Brain (tissue), 1 donor: ENCODE measurements around the genes H2BC12, H2BC15, H4C13, ZSCAN26 and GPX6.

GRCh38 chr6:26743895-26744564 lies 84.5 kb upstream of the ZNF322 start:
- RRBS, result no CpG with 5 or more reads among the region's 28 CpGs

- RRBS, result no CpG with 5 or more reads among the region's 16 CpGs
These were observed 111.3 kb upstream of the ZNF322 start for GRCh38 chr6:26770954-26771233.

- RRBS, result no CpG with 5 or more reads among the region's 5 CpGs
These were observed 113.4 kb downstream of the H2BC11 start for GRCh38 chr6:27019231-27019630.

DNA sequence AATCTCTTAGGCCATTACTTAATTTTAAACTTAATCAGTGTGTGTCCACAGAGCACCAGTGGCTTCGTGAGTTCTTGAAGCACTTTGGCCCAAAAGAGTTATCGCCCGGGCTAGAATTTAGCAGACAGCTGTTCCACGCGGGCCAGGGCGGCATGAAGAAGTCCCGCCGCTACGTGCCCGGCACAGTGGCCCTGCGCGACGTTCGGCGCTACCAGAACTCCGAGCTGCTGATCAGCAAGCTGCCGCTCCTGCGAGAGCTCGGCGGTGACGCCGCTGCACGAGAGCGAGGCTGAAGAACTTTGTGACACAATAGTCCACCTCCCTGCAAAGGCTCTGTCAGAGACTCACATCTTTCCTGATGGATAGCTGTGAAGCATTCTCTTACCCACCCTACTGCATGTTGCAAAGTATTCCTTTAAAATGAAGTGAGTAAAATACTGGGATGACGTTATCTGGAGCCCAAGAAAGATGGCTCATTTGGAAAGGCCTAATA lies 919 bp downstream of the H2AC11 start:
- RRBS, result 6% methylated on average over 8 of the region's 25 CpGs

- RRBS, result no CpG with 5 or more reads among the region's 32 CpGs
These were observed at the start of gene H2BC12 for GRCh38 chr6:27146517-27146941. H2BC12 (minus strand) TSS chr6:27146855.

DNA sequence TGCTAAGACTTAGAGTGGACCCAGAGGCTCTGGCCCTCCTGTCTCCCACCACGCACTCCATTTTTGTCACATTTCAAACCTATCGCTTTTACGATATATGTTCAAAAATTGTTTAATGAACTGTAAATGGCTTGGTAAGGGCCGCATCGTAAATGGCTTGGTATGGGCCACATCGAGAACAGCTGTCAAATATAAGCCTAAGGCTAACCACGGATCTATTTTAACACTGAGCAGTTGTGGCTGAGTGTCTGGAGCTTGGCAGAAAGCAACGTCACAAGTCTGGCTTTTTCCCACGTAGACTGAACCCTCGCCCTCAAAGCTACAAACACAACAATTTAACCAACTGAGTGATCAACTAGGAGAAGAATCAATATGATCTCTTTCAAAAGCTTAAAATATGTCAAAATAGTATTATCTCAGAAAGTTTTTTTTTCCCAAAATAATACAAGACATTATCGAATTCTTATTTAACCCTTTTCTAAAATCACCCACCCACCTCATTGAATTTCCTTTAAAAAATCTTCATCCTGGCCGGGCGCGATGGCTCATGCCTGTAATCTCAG lies 29.2 kb downstream of the H2AC12 start:
- RRBS, result no CpG with 5 or more reads among the region's 14 CpGs

DNA sequence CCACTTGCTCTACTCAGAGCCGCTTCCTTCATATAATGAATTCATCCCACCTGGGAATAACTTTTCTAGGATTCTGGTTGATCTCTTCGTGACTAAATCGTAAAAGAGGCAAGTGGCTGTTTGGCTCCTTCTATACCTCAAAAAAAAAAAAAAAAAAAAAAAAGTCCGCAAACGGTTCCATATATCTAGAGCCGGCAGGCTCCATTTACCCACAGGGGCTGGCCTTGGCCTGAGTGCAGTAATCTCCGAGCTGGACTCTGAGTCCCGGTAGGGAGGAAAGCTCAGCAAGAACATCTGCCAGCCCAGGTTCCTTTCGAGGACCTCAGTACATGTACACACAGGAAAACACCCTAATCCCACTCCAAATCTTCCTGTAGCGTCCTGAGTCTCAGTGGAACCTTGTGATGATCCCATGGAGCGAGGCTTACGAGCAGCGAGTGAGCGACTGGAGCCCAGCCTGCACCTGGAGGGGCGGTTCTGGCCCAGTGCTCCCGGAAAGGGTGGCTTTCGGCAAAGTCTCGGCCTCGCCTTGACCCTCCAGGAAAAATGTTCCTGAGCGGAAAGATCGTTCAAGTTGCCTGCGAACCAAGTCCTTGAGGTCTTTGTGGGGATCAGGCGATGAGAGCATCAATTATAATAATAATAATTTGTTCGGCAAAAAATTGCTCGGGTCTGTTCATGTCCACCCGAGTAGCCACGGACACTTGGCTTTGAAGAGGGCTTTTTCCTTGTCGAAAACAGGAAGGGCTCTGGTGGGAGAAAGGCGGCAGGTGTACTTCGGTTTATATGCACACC lies 32.1 kb downstream of the PRSS16 start:
- RRBS, result 5% methylated on average over 3 of the region's 30 CpGs

DNA sequence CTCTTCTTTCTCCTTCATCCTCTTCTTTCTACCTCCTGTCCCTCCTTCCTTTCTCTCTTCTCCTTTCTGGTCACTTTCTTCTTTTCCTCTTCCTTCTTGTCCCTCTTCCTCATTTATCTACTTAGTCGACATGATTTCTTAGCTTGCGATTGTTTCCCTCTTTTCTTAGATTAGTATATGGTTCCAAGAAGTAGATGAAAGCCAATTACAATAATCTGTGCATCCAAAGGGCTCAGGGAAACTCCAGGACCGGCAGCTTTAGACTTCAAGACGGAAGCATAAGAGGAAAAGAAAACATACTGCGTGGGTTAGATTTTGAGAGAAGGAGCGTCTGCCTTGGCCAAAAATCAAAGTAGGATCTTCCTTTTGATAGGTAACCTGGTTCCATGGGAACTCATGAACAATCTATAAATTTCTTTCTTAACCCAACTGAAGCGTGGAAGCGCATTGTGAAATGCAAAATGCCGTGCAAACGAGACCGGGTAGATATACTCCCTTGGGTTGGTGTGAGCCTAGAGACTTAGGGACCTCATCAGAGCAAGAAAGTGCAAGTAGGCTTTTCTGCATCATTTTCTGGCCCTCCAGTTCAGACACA lies 5.0 kb upstream of the ZNF184 start:
- RRBS, result no CpG with 5 or more reads among the region's 11 CpGs

DNA sequence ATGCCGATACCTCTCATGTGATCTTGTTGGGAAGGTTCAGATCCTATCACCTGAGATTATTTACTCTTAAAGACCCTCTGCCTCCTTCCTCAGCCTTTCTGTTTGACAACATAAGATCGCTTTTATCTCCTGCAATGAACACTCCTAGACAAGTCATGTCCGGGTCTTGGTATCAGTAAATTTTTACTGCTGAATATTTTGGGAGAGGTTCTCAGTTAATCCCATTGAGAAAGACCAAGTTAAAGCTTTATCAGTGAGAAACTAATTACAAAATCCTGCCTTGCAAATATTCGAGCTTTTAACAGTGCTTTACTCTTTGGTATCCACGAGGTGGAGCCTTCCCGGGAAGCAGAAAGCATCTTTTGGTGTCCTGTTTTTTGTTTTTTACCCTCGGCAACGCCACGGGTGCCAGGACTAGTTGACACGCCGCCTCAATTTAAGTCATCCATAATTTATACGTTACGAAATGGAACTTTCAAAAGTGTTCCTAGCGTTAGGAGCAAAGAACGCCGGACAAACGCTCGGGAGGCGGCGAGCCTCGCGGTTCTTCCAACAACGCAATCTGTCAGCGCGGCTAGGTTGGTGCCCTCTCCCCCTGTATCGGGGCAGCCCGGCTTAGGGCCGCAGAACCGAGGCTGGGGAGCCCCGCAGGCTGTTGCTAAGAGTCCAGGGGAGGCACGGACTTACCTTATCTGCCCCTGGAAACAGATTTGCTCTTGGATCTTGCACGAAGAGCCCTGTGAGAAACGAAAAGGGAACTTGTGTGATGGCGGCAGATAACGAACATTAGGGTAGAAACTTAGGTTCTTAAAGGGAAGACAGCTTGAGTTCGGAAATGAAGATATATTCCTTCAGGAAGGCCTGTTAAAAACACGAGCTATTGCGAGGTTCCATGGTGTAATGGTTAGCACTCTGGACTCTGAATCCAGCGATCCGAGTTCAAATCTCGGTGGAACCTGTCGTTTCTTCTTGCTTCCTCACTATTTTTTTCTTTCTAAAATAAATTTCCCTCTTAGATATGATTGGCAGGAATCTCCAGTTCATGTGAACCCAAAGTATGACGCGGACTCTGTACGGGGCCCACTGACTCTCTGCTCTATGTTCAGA lies 46.1 kb upstream of the ZNF184 start:
- RRBS, result under 1% methylated on average over 9 of the region's 45 CpGs

DNA sequence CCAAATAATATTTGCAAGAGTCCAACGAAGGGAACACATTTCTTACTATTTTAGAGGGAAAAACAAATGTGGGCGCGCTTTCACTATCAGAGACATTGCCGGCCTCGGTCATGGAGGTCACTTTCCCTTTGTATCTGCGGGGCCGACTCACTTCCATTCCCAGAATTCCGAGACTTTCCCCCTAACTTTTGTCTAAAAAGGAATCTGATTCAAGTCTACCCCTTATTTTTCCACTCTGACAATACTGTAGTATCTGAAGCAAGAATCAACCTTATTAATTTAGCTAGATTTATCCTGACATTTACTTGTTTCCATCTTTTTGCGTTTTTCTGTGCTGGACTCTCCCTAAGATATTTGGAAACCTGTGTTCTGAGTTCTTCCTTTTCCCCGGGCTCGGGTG lies 71.8 kb upstream of the ZNF184 start:
- RRBS, result no CpG with 5 or more reads among the region's 11 CpGs

DNA sequence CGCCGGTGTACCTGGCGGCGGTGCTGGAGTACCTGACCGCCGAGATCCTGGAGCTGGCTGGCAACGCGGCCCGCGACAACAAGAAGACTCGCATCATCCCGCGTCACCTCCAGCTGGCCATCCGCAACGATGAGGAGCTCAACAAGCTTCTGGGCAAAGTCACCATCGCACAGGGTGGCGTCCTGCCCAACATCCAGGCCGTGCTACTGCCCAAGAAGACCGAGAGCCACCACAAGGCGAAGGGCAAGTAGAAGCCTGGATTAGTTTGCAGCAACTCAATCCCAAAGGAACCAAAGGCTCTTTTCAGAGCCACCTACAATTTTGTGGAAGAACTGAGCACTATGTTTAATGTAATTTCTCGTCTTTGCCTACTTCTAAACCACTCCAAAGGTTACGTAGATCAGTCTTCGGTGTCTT lies 387 bp downstream of the H2AC13 start:
- RRBS, result no CpG with 5 or more reads among the region's 23 CpGs

DNA sequence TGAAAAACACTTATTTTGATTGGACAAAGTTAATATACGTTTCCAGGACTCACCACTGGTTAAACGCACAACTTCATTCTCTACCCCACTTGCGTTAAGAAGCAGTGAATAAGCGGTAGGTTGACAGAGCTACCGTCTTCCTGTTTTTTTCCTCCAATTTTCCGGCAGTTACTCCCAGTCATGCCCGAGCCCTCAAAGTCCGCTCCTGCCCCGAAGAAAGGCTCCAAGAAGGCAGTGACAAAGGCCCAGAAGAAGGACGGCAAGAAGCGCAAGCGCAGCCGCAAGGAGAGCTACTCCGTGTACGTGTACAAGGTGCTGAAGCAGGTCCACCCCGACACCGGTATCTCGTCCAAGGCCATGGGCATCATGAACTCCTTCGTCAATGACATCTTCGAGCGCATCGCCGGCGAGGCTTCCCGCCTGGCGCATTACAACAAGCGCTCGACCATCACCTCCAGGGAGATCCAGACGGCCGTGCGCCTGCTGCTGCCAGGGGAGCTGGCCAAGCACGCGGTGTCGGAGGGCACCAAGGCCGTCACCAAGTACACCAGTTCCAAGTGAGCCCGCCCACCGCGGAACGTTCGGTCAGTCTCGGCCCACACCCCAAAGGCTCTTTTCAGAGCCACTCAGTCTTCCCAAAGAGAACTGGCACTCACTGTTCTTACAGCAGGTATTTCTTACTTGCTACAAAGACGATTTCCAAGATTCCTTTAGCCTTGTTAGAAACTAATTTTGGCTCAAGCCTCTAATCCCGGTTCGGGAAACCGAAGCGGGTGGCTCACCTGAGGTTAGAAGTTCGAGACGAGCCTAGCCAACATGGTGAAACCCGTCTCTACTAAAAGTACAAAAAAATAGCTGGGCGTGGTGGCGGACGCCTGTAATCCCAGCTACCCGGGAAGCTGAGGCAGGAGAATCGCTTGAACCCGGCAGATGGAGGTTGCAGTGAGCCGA lies at the start of gene H2BC15:
Gene H2BC15, plus strand, starts transcription at position 88 of the 951 bp plus-strand sequence.
- RRBS, result 3% methylated on average over 5 of the region's 56 CpGs

GRCh38 chr6:27872985-27874227 lies at the start of gene H4C13:
H4C13 (minus strand) TSS chr6:27873534.
- RRBS, result 7% methylated on average over 1 of the region's 55 CpGs

DNA sequence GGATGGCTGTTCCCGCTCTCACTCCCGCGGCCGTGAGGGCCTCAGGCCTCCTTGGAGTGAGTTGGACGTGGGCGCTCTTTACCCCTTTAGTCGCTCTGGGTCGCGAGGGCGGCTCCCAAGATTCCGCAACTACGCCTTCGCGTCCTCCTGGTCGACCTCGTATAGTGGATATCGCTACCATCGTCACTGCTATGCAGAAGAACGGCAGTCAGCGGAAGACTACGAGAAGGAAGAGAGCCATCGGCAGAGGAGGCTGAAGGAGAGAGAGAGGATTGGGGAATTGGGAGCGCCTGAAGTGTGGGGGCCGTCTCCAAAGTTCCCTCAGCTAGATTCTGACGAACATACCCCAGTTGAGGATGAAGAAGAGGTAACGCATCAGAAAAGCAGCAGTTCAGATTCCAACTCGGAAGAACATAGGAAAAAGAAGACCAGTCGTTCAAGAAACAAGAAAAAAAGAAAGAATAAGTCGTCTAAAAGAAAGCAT lies 427 bp downstream of the NKAPL start:
- RRBS, result no CpG with 5 or more reads among the region's 29 CpGs

- RRBS, result 1% methylated on average over 4 of the region's 36 CpGs
These were observed at the start of gene ZSCAN26 for GRCh38 chr6:28266824-28267847. ZSCAN26 (plus strand) TSS chr6:28267143.

DNA sequence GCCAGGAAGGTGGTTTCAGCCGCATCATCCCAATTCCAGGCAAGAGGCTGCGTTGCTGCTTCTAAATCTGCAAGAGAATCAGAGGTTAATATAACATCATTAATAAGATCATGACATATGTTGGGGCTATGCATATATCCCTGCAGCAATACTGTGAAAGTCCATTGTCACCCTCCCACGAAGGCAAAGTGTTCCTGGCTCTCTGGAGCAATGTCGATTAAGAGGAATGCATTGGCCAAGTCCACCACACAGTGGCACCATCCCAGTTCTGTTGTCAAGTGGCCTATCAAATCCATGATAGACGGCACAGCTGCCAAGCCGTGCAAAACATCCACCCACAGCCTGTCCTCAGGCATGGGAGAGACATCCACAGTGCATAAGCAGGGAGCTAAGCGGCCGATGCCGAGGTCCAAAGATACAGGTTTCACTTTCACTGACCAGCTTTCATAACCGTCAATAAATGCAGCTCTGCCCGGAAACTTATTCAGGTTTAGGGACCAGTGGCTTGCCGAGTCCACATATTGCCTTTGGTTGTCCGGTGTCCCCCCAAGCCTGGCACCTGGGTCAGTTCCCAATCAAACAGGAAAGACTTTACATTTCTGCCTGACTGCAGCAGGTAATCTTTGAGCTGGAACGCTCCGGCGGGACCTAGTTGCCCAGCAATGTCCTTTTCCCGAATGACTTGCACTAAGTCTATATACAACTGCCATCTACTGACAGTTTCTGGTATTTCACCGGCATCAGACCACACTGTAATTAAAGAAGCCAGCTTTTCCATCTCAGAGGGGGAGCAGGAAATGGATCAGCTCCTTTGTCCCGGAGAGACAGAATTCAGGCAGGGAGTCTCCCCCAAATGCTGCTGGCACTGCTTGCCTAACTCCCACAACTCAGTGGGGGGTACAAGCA lies 6.1 kb downstream of the ZKSCAN3 start:
- RRBS, result 2% methylated on average over 8 of the region's 19 CpGs

- RRBS, result no CpG with 5 or more reads among the region's 9 CpGs
These were observed 31.1 kb upstream of the ZSCAN23 start for GRCh38 chr6:28474190-28474936.

DNA sequence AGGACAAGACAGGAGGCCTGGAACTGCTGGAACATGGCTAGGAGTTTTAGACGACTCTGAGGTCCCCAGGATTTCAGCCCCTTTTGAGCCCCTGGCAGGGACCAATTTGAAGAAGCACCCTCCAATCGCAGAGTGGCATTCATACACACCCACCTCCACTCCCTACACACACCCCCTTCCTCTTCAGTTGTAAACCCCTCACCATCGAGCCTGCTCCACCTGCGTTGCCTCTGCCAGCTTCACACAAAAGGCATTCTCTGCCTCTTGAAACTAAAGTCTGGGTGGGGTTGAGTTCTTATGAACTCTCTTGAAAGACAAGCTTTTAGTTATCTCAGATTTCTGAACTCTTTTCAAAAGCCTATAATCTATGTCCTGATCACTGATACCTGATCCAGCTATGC lies at the start of gene GPX6:
Gene GPX6, minus strand, starts transcription at position 85 of the 401 bp plus-strand sequence.
- RRBS, result no CpG with 5 or more reads among the region's 4 CpGs

DNA sequence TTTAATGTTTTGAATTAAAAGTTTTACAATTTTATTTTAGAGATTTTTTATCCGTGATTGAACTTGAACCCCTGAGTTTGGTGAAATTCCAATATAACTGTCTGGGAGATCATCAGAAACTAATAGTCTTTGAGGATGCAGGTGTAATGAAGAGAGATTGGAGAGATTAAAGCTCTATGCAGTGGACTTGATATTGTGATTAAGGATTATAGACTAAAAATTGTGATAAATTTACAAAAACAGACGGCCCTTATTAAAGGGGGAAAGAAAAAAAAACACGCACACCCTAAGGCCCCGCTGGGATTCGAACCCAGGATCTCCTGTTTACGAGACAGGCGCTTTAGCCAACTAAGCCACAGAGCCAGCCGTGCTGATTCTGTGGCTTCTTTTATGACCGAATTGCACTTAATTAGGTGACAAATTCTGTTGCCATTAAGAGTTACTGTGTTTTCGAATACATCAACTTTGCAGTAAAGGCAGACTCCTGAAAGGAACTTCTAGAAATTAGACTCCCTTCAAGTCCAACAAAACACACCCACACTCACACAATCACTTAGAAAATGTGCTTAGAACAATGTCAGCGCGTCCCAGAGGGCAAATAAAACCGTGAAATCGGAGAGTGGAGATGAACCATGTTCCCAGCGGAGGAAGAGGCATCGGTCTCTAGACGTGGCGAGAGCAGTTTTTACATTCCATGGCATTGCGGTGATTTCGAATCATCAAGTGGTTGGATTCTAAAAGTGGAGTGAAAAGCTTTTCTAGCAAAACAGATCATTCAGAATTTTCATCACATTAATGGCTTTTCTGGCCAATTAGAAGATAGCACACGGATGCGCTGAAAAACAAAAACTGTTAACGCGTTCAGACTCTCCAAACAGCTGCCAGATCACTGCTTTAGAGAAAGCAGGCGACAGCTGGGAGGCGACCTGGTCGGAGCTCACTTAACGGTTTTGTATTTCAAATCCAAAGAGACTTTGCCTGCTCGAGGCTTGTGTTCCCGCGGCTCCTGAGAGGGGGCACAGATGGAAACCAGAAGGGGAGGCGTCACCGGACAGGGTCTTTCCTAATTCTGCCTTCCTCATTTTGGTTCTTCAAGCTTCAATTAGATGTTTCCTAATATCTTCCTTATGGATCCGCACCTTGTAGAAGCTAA lies 61.2 kb upstream of the SCAND3 start:
- RRBS, result no CpG with 5 or more reads among the region's 34 CpGs